ENCODE results near the genes AADACL3, CFAP107, PRAMEF1, PRAMEF18 and FHAD1.

- PRO-cap = no peak
- RRBS, 2 experiments = no CpG with 5 or more reads among the region's 4 CpGs
Measured at GRCh38 chr1:12237955-12238154, 8.0 kb downstream of the VPS13D start.

- PRO-cap = no peak
- RRBS, 2 experiments = no CpG with 5 or more reads among the region's 12 CpGs
Measured at GRCh38 chr1:12293369-12293957, 63.6 kb downstream of the VPS13D start.

GRCh38 chr1:12337790-12338437 lies 108.1 kb downstream of the VPS13D start:
- PRO-cap = no peak
- RRBS, 2 experiments = no CpG with 5 or more reads among the region's 5 CpGs

DNA sequence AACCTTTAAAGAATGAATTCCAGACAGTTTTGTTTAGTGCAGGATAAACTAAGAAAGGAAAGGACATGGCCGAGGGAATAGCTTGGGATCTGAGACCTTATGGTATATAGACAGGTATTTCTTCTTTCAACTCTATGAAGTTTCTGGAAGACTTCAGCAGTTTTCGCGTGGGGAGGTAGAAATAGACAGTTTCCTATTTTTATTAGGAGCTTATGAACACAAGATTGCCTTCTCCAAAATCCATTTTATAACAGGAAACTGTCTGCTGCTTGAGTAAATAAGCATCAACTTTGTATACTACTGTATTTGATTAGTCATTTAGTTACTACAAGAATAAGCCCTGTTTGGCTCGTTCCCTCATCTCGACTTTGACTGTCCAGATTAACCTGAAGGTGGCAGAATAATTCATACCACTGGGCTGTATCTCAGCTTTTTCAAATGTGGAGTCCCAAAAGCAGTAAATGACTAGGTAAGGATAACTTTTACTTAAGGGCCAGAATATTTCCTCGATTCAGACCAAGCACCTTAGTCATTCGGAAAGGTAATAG lies 177.5 kb downstream of the VPS13D start:
- PRO-cap = no peak
- RRBS, 2 experiments = no CpG with 5 or more reads among the region's 7 CpGs

- PRO-cap = no peak
- RRBS, 2 experiments = no CpG with 5 or more reads among the region's 10 CpGs
Measured at GRCh38 chr1:12459805-12460568, 158.0 kb downstream of the DHRS3 start.

DNA sequence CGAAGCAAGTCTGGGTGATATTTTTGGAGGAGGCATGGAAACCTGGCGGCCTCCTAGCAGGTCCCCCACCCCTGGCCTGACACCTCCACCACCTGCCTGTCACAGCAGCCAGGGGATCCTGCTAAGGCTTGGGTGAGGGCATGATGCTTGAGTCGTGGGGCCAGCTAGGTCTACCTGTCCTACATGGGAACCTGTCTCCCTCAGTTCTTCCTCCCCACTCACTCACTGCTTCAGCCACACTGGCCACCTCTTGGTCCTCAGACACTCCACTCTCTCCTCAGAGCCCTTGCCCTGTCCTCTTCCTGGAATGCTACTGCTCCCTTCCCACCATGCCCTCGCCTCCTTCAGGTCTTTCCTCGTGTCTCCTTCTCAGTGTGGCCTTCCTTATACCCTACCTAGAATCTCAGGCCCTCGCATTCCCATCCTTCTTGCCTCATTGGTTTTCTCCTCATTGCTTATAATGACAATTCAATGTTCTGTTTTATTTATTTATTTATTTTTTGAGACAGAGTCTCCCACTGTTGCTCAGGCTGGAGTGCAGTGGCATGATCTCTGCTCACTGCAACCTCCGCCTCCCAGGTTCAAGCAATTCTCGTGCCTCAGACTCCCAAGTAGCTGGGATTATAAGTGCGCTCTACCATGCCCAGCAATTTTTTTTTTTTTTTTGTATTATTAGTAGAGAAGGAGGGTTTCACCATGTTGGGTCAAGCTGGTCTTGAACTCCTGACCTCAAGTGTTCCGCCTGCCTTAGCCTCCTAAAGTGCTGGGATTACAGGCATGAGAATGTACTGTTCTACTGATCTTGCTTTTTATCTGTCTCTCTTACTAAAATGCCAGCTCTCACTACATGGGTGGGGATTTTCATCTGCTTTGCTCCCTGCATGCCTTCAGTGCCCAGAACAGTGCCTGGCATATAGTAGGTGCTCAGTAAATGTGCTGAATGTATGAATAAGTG lies 8.1 kb downstream of the DHRS3 start:
- PRO-cap = no peak
- RRBS, 2 experiments = no CpG with 5 or more reads among the region's 10 CpGs

DNA sequence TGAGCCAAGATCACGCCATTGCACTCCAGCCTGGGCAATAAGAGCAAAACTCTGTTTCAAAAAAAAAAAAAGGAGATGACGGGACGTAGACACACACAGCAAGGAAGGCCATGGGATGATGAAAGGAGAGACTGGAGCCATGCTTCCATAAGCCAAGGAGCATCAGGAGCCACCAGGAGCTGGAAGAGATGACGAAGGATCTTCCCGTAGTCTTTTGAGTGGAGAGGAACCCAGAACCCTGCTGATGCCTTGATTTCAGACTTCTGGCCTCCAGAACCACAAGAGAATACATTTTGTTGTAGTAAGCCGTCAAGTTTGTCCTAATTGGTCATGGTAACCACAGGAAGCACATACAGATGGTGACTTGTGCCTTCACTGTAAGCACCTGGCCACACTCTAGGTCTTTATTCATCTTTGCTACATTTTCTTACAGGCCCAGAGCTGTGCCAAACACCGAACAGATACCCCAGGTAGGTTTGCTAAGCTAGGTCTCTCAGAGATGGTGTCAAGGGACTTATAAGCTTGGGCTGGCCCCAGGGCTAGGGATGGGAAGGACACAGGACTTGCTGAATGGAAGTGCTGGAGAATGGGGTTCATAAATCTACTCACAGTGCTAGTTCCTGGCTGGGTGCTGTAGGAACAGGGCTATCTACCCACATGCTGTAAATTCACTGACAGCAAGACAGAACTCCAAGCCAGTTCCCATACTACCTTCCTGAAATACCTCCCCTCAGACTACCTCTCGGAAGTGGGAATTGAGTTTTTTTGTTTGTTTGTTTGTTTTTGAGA lies 4.8 kb downstream of the DHRS3 start:
- PRO-cap = no peak
- RRBS, 2 experiments = no CpG with 5 or more reads among the region's 8 CpGs

GRCh38 chr1:12715849-12716511 lies at the start of gene AADACL3:
AADACL3 (plus strand) TSS chr1:12716110.
- PRO-cap = no peak
- RRBS, 2 experiments = no CpG with 5 or more reads among the region's 9 CpGs

DNA sequence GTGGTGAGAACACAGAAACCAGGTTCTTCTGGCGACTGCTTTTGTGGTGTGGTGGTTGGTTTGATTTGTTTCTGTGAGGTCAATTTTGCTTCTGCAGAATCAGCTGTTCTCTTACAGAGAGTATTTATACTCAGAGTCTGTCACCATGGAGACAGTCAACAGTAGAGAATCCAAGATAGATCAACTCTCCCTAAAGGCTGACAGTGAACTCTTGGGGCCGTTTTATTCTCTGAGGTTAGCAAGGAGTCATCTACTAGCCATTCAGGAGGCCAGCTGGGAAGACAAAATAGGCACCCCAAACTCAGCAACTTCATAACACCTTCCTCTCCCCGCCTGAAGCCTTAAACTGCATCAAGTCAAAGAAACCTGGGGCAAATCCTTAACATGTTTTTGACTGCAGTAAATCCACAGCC lies at the start of gene CFAP107:
CFAP107 (plus strand) TSS at position 154 of the 413 bp plus-strand sequence.
- PRO-cap = no peak
- RRBS, 2 experiments = no CpG with 5 or more reads among the region's 3 CpGs

DNA sequence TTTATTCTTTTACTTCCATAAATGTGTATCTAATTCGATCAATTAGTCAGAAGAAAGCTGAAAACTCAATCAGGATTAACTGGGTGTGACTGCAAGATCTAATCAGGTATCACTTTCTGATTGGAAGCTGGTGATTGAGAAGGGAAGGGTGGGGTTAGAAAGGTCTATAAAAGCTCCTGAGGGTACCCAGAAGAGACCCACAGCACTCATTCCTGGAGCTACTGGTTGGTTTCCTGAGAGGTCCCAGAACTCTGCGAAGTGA lies at the start of gene PRAMEF1:
PRAMEF1 (plus strand) TSS at position 196 of the 262 bp plus-strand sequence.
- PRO-cap = no peak
- RRBS, 2 experiments = no CpG with 5 or more reads among the region's 2 CpGs

DNA sequence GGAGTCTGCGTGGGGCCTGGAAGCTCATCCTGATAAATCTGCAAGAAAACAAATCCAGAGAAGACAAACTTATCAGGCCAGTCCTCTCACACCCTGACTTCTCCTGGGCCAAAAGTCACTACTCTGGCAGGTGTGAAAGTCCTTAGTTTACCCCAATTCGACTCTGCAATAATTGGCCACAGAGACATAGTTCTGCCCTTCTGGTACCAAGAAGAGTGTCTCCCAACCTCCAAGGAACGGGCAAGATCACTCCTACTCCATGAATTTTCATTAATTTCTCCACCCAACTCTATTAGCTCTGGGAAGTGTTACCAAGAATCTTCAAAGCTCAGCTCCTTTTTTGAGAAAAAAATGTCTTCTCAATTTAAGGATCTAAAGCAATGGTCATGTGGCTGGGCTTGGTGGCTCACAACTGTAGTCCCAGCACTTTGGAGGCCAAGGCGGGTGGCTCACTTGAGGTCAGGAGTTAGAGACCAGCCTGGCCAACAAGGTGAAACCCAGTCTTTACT lies at the start of gene PRAMEF18:
PRAMEF18 (minus strand) TSS at position 76 of the 509 bp plus-strand sequence.
- PRO-cap = no peak
- RRBS, 2 experiments = no CpG with 5 or more reads among the region's 4 CpGs

- PRO-cap = no peak
- RRBS, 2 experiments = no CpG with 5 or more reads among the region's 18 CpGs
Measured at GRCh38 chr1:13699347-13699877, 576 bp upstream of the PRDM2 start.

GRCh38 chr1:13753327-13754532 lies 53.7 kb downstream of the PRDM2 start:
- PRO-cap = no peak
- RRBS, 2 experiments = no CpG with 5 or more reads among the region's 10 CpGs

DNA sequence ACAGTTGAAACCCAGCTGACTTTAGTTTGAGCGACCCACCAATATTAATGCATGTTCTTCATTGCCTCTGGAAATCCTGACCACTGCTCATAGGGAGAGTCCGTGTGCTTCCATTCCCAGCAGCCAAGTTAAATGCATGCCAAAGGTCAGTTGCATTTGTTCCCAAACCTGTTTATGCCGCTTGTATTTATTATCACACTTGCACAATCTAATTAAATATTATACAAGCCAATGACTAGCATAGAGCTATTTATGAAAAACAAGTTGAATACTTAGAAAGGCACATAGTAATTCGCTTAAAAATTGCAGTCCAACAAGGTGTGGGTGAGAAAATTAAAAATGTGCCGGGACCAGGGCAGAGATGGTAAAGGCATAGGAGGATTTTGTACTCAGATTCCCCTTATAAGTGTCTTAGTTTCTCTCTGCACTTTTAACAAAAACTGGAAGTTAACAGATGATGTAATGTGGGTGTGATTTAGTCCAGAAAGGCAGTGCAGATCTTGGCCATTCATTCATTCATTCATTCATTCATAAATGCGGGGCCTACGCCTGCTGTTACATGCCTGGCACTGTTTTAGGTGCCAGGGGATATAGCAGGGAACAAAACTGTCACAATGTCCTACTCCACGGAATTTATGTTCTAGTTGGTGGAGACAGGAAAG lies 99.7 kb downstream of the PRDM2 start:
- PRO-cap = no peak
- RRBS, 2 experiments = no CpG with 5 or more reads among the region's 8 CpGs

DNA sequence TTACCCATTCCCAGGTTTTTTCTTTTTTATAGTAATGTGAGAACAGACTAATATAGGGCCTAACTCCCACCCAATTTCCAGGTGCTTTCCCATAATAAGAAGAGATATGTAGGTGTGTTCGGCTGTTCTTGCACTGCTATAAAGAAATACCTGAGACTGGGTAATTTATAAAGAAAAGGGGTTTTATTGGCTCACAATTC lies 210.6 kb downstream of the PRDM2 start:
- PRO-cap = no peak
- RRBS, 2 experiments = no CpG with 5 or more reads among the region's 1 CpG

- PRO-cap = no peak
- RRBS, 2 experiments = 83 to 87% methylated on average over 4 of the region's 7 CpGs
Measured at GRCh38 chr1:14911285-14911849, 242.2 kb upstream of the TMEM51 start.

DNA sequence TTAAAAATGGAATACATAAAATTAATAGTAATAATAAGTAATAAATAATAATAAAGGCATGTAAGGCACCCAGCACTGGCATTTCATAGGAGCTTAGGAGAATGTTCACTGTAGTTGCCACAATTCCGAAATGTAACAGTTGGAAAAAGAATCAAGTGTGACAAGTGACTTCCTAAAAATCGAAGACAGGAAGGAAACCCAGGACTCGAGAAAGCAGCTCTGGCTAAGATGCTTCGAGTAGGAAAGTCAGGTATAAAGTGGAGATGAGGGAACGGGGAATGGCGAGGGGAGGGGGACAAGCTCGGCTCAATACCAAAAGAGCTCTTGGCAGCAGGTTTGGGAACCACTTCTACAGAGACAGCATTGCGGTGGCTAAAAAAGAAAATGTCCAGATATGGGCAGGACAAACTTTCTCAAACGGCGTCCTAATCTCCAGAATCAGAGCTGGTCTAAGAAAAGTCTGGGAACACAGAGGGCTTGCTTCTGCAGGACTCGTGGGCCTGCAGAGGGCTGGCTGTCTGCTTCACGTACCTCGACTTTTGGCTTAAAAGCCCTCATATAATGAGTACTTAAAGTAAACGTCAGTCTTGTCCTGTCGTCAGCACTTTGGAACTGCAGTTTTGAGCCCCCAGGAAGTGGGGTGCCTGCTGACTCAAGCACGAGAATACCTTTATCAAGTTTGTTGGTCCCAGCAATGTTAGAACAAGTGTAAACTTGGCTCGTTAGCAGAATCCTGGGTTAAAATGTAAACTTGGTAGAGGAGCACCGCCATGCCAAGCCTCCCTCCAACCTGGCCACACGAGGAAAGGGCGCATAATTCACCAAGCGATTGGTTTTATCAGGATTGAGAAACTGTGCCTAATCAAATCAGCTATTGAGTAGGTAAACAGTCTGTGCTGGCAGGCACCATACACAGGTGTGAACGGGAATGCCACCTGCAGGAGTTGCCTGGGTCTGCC lies 45.3 kb upstream of the FHAD1 start:
- PRO-cap = no peak
- RRBS, 2 experiments = no CpG with 5 or more reads among the region's 22 CpGs

GRCh38 chr1:15206683-15207960 lies 39.9 kb upstream of the FHAD1 start:
- PRO-cap = no peak
- RRBS, 2 experiments = no CpG with 5 or more reads among the region's 29 CpGs

DNA sequence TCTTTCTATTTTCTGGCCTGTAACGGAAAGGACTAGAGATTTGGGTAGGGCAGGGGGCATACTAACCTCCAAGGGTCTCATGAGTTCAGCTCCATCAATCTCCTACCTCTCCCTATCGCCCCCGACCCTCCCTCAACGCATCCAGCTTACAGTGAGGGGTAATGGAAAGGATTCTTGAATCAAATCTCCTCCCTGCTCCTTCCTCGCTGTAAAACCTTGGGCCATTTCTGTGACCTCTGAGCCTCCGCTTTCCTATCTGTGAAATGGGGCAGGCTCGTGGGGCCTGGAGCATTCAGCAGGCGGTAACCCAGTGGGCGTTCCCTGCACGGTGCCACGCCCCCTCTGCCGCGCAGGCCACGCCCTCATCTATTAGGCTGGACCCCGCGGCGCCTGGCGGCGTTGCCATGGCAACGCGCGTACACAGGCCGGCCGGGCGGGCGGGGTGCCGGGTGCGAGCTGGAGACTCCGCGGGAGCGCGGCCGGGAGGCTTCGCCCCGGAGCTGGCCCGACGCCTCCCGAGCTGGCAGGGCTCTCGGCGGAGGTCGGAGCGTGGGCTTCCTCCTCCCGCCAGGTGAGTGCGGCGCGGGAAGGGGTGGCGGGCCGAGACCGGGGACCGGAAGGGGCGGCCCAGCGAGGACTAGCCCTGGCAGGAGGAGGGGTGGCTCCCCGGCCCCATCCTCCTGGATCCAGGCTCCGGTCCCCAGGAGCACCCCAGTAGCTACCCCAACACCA lies at the start of gene FHAD1:
FHAD1 (plus strand) TSS at position 399 of the 732 bp plus-strand sequence.
- PRO-cap = unidirectional peak, plus-strand start at position 419 of the sequence
- RRBS, 2 experiments = 8 to 19% methylated on average over 5 of the region's 54 CpGs

GRCh38 chr1:15324784-15325278 lies 77.8 kb downstream of the FHAD1 start:
- PRO-cap = no peak
- RRBS, 2 experiments = 89 to 90% methylated on average over 4 of the region's 12 CpGs

Data from HEK293 (cell line).